Tongue (tissue), 2 donors: ENCODE results near the genes SFXN4 and GRK5.

GRCh38 chr10:117174812-117175703, 22.2 kb upstream of the KCNK18 start:
- RAMPAGE, long total RNA: no peak

DNA sequence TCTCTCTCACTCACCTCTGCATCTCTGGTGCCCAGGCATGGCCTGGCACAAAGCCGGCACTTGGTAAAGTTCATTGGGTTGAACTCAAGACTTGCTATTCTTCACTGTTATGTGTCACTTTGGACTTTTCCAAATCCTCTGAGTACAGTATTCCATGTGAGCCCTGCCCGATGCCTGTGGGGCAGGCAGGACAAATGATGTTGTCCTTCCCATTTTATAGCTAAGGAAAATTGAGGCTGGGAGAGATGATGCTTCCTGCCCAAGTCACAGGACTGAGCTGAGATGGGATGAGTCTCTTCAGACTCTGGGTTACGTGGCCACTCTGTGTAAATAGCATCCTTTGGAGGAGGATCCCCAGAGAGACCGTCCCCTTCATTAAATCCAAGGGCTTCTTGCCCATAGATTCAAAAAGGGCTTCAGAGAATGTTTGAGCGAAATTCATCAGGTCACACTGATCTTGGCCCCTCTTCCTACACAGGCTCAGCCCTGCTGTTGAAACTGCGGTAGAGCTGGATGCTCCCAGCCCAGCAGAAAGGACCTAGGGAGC, 81.2 kb upstream of the EMX2 start:
- RAMPAGE, long total RNA: no peak

- RAMPAGE, long total RNA: no peak
Observed at GRCh38 chr10:117547734-117548775, 5.5 kb downstream of the EMX2 start.

- RAMPAGE, long total RNA: no peak
Observed at GRCh38 chr10:117719353-117719671, 176.8 kb downstream of the EMX2 start.

DNA sequence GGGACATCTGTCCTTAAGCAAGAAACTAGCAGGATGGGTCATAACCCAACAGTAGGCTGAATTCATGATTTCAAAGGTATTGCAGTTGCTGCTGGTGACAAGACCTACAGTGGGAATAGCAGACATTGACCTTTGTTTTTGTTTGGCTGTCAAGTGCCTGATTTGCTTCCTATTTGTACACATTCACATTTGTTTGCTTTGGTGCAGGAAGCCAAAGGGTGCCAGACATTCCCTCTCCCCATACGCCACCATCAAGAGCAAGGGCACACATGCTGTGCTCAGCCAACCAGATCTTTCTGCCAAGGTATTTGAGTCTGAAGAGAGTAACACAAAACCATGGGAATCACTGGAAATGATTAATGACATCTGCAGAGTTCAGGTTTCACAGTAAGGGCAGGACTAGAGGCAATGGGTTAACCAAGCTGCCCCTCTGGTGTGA, 8.8 kb upstream of the CACUL1 start:
- RAMPAGE, long total RNA: no peak

- RAMPAGE, long total RNA: no peak
Observed at GRCh38 chr10:118872569-118872768, 117.7 kb upstream of the CACUL1 start.

- RAMPAGE, long total RNA: no peak
Observed at GRCh38 chr10:119033900-119034854, 4.7 kb downstream of the NANOS1 start.

DNA sequence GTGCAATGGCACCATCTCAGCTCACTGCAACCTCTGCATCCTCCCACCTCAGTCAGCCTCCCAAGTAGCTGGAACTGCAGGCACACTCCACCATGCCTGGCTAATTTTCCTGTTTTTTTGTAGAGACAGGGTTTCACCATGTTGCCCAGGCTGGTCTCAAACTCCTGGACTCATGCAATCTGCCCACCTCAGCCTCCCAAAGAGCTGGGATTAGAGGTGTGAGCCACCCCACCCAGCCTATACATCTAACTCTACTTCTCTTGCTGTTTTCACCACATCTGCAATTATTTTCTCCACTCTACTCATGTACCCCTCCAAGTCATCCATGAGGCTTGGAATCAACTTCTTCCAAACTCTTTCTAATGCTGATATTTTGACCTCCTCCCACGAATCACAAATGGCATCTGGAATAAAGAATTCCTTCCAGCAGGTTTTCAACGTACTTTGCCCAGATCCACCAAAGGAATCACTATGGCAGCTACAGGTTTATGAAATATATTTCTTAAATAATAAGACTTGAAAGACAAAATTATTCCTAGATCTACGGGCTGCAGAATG, 23.0 kb downstream of the NANOS1 start:
- RAMPAGE, long total RNA: no peak

- RAMPAGE, long total RNA: no peak
Observed at GRCh38 chr10:119066534-119066941, 14.1 kb downstream of the EIF3A start.

- RAMPAGE, long total RNA: no peak
Observed at GRCh38 chr10:119079609-119080582, 721 bp downstream of the EIF3A start.

- RAMPAGE, long total RNA: no peak
Observed at GRCh38 chr10:119090287-119090835, 9.7 kb upstream of the EIF3A start.

DNA sequence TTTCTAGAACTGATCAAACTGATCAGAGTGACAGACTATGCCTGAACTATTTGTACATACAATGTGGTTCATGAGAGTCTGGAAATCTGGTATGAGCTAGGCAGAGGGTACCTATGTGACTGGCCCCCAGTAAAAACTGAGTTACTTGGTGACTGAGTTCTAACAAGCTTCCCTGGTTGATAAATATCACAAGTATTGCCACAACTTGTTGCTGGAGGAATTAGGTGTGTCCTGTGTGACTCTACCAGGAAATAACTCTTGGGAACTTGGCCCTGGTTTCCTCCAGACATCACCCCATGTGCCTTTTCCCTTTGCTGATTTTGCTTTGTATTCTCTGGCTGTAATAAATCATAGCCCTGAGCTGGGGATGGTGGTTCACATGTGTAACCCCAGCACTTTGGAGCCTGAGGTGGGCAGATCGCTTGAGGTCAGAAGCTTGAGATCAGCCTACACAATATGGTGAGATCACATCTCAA, 3.2 kb upstream of the DENND10 start:
- RAMPAGE, long total RNA: no peak

DNA sequence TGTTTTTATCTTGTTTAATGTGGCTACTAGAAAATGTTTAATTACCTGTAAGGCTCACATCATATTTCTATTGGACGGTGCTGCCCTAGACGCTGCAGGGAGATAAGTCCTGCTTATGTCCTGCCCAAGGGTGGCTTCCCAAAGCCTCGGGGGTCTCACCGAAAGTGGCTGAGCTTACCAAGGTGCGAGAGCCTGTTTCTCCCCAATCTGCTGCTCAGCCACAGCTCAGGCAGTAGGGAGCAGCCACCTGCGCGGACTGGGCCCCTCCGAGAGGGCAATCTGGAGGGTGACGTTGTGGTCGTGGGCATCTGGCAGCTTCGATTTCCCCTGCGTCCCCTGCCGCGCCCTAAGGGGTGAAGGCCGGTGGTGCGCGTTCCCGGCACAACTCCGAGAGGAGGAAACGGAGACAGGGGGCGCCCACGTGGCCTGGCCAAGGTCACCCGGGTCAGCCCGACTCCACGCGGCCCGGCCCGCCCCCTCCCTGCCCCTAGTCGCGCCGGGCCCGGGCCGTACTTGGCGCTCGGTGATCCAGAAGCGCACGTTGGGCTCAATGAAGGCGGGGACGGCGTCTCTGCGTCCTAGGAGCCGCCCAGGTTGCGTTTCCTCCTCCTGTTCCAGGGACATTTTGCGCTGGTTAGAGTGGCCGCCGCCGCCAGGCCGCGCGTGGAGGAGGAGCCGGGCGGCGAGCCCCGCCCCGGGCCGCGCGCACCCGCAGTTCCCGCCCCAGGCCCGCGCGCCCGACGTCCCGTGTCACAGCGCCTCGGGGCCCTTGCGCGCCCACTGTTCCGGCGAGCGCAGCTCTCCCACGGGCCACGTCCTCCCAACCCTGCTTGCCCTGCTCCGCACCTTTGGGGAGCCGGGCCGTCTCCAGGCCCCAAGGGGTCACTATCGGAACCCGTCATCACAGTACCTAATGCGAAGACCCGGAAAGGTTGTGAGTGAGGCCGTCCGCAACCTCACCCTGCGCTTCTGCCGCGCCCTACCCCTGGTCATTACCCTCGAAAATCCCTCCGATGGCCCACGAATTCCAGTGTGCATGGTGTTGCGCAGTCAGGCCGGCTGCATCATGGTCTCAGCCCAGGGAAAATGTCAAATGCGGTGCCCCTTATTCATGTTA, at the start of gene SFXN4:
TSS of gene SFXN4 (minus strand) at position 691 of the 1,117 bp plus-strand sequence.
- RAMPAGE, long total RNA: no peak

DNA sequence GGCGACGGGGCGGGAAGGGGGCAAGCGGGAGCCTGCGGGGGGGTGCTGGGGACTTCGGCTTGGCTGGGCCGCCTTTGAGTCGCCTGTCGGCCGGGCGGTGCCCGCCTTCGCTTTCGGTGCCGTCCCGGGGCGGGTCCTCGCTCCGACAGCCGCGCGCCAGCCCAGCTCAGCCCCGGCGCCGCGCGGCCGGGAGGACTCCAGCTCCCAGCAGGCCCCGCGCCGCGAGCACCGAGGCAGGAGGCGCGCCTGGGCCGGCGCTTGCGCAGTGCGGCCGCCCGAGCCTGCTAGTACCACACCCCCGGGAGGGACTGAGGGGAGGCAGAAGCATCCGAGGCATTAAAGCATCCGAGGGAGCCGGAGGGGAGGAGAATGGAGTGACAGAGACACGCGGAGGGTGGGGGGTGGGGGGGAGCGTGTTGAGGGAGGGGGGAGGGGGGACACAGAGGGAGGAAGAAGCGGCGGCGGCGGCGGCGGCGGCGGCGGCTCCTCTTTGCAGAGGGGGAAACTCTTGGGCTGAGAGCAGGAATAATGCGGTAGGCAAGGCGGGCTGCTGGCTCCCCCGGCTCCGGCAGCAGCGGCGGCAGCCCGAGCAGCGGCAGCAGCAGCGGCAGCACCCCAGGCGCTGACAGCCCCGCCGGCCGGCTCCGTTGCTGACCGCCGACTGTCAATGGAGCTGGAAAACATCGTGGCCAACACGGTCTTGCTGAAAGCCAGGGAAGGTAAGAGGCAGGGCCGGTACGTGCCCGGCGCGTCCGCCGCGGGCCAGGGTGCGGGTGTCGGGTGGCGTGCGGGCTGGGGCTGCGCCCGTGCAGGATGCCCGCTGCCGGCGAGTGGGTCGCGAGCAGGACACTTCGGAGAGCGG, at the start of gene GRK5:
TSS of gene GRK5 (plus strand) at position 321 of the 862 bp plus-strand sequence.
- RAMPAGE, long total RNA: no peak

DNA sequence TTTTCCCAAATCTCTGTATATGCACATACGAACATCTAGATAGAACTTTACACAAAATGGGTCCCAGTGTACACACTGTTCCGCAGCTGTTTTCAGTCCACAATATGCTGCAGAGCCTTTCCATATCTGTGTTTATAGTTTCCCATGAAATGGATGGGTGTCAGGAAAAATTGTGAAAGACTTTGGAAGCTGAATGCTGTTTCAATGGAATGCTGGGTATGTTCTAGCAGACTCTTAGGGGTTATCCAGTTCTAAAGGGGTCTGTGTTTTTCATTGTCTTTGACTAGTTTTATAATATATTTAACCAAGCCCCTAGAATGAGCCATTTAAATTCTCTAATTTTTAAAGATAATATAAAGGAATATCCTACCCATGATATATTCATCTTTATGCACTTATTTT, 13.9 kb downstream of the GRK5 start:
- RAMPAGE, long total RNA: no peak

DNA sequence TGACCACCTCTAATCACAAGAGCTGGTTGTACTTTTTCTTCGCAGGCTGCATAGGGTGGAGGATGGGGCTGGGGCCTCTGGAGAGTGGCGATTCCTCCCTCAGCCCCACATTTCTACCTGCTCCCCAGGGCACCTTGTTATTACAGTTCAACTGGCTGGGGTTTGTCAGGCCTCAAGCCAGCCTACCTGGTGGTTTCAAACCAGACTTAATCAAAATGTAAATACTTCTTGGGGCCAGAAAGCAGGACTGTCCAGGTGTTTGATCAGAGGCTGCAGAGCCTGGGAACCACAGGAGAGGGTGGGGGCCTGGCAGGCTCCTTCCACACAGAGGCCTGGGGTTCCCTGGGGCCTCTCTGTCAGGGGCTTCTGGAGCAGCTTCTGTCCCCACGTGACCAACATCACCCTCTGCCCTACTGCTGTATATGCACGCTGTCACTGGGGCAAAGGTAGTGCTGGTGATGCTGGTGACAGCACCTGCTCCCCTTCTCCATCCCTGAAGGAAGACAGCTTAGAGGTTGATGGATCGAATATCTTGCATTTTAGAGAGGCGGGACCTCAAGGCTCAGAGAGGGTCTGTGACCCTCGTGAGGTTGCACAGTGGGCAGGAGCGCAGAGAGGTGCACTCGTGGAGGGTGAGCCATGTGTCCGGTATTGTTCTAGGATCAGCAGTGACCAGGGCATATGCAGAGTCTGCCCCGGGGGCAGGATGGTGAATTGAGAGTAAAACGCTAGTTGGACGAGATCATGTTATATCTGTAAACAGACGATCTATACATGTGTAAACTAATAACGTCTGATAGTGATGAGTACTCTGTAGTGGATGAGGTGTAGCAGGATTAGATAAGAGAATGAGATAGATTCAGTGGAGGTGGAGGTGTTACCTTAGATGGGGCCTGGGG, 95.3 kb downstream of the GRK5 start:
- RAMPAGE, long total RNA: no peak

DNA sequence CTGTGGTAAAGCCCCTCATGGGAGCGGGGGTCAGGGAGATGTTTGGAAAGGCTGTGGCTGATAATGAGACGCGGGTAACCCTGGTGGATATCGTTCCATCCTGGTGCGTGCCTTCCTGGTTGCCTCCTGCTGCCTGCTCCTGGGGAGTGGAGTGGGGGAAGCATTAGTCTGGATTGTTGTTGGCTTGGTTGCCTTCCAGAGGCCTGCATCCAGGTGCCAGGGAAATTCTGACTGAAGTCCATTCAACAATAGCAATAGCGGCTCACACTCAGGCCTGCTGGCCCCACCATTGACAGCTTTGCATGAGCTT, 150.0 kb downstream of the GRK5 start:
- RAMPAGE, long total RNA: no peak

DNA sequence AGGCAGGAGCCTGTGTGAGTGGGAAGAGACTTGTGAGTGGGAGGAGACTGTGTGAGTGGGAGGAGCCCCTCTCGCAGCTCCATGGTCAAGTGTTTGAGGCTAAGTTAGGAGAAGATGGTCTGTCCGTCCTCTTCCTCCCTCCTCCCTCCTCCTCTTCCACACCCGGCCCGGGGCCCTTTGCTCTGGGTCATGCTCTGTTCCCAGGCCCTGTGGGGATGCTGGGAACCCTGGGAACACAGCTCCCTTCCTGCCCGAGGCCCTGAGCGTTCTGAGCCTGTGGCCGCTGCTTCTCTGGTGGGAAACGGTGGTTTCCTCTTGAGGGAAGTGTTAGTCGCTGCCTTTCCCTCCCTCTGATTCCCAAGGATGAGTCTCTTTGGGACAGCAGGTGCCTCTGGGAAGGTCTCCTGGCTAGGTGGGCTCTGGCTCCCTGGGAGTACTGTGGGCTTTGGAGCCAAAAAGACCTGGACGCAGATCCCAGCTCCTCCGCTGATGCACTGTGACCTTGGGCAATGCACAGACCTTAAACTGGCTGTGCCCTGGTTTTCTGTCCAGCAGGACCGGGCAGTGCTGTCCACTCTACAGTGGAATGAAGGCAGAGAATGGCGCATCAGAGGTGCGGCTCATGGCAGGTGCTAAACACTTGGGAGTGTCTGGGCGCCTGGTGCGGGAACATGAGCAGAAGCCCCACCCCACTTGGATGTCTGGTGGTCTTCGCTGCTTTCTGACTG, 153.4 kb downstream of the GRK5 start:
- RAMPAGE, long total RNA: no peak

DNA sequence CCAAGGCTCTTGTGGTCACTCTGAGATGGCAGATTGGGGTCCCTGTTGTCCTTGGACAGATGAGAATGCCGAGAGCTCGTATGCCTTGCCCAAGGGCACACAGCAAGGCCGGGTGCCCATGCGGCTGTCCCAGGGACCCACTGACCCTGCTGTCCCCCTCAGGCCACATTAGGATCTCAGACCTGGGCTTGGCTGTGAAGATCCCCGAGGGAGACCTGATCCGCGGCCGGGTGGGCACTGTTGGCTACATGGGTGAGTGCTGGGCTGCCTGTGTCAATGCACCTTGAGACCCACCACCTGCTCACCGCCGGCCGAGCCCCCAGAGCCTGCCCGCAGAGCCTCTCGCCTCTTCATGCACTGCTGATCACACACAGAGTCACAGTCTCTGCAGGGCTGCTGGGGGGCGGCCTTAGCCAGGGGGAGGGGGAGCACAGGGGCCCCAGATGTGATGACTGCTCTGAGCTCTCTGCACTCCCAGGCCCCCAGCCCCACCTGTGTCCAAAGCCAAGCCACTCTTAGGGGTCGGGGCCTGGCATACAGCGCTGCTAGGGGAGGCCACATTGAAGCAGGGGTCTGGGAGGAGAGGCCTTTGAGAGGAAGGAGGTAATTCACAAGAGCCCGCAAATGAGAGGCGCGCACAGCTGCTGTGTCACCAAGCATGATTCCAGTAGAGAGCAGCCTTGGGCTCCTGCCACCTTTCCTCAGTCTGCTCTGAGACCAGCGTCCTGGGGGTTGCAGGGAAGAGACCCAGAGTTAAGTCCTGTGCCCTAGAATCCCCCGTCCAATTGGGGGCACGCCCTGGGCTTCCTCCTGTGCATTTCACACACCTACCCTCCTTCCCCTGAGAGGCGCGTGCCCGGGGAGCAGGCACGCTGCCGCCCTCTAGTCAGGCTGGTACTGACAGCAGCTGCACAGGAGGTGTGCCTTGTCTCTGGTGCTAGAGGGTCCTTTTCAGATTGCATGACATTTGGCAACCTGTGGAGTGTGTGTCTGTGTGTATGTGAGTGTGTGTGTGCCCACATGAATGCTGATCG, 100.4 kb downstream of the RGS10 start:
- RAMPAGE, long total RNA: no peak

DNA sequence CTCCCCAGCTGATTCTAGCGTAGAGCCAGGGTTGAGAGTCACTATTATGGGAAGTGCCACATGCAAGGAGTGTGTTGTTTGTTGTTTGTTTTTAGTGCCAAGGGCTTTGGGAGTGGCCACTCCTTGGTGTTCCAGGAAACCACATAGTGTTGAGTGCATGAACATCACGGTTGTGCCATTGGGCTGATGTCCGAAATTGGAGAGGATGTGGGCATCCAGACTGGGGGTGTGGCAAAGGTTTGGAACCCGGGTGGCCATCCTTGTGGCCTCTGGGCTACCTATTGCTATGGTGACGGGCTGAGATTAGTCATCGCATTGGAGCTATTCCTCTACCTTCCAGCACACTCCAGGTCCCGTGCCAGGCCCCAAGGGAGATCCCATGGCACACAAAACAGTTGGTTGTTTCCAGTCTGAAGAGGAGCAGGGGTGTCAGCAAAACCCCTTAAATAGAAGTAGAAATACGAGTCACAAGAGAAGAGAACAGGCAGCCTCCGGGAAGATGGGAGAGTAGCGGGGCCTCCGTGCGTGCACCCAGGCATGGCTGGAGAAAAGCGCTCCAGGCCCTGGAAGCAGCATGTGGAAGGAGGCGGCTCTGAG, 92.4 kb downstream of the RGS10 start:
- RAMPAGE, long total RNA: no peak